ENCODE measurements around the genes CRYGN, RHEB and GALNTL5.

GRCh38 chr7:151251622-151252263, 3.2 kb upstream of the SMARCD3 start:
- PRO-cap, 3 experiments, result peak in 3 of 3 experiments; most common plus-strand start chr7:151252028 (in 2); most common minus-strand start chr7:151251976 (in 3)
- RAMPAGE, long total RNA, 4 experiments, result no peak in any of the 4 experiments
- RRBS, result 2% methylated on average over 16 of the region's 76 CpGs

DNA sequence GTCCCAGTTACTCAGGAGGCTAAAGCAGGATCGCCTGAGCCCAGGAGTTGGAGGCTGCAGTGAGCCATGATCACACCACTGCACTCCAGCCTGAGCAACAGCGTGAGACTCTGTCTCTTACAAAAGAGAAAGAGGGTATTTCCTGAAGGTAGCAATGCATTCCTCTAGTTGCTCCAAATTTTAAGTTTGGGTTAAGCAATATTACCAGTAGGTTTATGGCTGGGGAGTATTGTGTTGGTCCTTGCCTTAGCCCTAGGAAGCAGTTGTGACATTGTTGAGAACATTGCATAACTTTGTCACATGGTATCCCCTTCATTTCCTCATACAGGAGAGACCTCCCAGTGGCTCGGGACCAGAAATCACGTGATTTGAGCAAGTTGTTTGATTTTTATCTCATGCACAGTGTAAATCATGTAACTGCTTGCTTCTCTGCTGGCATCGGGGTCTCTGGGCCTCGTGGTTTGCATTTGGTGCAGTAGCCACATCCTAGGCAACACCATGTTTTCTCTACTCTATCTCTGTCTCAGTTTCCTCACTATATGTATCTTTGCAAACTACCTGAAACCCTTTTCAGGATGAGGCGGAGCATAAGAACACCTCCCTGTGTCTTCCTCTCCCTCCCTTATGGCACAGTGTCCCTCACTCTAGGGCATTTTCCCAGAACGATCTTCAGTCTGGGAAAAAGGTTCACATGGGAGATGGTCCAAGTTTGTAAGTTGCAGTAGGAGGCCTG, 23.5 kb upstream of the SMARCD3 start:
- PRO-cap, 3 experiments, result peak in 1 of 3 experiments; most common plus-strand start position 405 of the sequence (in 1); most common minus-strand start position 267 of the sequence (in 1)
- RAMPAGE, long total RNA, 4 experiments, result no peak in any of the 4 experiments
- RRBS, result no CpG with 5 or more reads among the region's 8 CpGs

- PRO-cap, 3 experiments, result peak in 2 of 3 experiments; most common plus-strand start chr7:151409236 (in 2); most common minus-strand start chr7:151408862 (in 1)
- RAMPAGE, long total RNA, 4 experiments, result start-site peak on the plus strand in 1 of 4 experiments, at chr7:151409253-151409260 at its widest, 5 reads per replicate
- RRBS, result 19% methylated on average over 20 of the region's 56 CpGs
Measured at GRCh38 chr7:151408273-151409515, 1.1 kb downstream of the WDR86 start.

- PRO-cap, 3 experiments, result peak in 3 of 3 experiments; most common minus-strand start chr7:151410689 (in 3)
- RAMPAGE, long total RNA, 4 experiments, result start-site peak on the minus strand in 1 of 4 experiments, at chr7:151410629-151410709 at its widest, 10 reads per replicate
- RRBS, result 5% methylated on average over 1 of the region's 24 CpGs
Measured at GRCh38 chr7:151410633-151411028, 793 bp upstream of the WDR86 start.

DNA sequence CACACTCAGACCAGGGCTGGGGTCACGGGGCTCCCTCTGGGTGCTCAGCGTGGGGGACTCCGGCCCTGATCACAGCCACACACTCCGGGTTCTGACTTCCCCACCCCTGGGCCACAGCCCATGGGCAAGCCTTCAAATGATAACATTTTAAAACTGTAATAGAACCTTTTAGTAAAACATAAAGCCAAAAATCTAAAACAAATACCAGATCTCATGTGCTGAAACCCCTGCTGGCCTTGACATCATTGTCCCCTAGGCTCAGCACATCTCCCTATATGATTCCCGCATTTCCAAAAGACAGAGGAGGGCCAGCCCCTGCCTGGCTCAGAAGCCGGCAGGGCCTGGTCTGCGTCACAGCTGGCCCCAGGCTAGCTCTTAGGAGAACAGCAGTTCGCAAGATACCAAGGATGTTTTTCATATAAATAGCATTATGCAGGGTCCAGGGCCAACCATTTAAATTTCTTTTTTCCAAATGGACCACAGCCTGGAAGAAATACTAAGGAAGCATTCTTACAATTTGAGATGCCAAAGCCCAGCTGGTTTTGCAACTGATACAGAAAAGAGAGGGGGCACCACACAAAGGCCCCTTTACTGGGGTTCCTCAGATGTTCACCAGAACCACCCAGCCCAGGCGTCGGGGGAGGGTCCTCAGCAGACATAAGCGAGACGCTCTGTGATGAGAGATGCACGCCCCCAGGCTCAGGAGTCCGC, 3.2 kb downstream of the CRYGN start:
- PRO-cap, 3 experiments, result no peak in any of the 3 experiments
- RAMPAGE, long total RNA, 4 experiments, result no peak in any of the 4 experiments
- RRBS, result no CpG with 5 or more reads among the region's 14 CpGs

DNA sequence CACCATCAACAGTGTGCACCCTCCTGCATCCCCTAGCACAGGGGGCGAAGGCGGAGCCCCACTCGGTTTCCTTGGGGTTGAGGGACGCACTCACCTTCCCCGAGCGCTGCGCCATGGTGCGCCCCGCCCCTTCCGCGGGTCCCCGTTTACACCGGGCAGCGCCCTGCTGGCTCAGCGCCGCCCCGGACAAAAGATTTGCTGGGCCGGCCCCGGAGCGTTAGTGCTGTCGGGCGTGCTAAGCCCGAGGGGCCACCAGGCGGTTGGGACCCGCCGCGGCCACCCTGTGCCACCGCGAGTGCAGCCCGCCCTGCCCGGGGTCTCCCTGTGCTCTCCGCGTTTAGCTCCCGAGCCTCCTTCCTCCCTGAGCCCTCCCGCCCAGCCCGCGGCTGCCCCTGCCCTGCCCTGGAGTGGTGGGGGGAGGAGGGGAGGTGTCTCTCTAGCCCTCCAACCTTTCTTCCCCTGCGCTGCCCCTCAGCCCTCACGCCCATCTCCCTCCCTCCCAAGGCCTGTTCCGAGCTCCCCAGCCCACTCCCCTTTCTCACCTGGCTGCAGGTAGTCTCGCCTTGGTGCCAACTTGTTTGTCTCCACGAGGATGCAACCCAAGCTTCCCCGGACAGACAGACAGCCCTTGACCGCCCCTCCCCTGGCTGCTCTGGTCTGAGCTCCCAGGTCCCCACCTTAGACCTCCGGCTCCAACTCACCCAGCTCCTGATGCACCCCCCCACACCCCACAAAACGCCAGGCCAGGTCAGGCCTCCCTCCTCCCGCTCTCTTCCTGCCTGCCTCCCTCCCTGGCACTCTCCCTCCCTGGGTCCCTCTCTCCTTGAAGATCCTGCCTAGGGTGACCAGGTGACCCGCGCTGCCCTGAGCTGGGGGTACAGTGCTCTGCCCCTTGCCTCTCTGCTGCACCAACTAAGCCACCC, at the start of gene CRYGN:
Gene CRYGN, minus strand, starts transcription at position 339 of the 923 bp plus-strand sequence.
- PRO-cap, 3 experiments, result no peak in any of the 3 experiments
- RAMPAGE, long total RNA, 4 experiments, result no peak in any of the 4 experiments
- RRBS, result 26% methylated on average over 12 of the region's 49 CpGs

GRCh38 chr7:151509283-151510014, 10.2 kb downstream of the RHEB start:
- PRO-cap, 3 experiments, result no peak in any of the 3 experiments
- RAMPAGE, long total RNA, 4 experiments, result no peak in any of the 4 experiments
- RRBS, result no CpG with 5 or more reads among the region's 7 CpGs

DNA sequence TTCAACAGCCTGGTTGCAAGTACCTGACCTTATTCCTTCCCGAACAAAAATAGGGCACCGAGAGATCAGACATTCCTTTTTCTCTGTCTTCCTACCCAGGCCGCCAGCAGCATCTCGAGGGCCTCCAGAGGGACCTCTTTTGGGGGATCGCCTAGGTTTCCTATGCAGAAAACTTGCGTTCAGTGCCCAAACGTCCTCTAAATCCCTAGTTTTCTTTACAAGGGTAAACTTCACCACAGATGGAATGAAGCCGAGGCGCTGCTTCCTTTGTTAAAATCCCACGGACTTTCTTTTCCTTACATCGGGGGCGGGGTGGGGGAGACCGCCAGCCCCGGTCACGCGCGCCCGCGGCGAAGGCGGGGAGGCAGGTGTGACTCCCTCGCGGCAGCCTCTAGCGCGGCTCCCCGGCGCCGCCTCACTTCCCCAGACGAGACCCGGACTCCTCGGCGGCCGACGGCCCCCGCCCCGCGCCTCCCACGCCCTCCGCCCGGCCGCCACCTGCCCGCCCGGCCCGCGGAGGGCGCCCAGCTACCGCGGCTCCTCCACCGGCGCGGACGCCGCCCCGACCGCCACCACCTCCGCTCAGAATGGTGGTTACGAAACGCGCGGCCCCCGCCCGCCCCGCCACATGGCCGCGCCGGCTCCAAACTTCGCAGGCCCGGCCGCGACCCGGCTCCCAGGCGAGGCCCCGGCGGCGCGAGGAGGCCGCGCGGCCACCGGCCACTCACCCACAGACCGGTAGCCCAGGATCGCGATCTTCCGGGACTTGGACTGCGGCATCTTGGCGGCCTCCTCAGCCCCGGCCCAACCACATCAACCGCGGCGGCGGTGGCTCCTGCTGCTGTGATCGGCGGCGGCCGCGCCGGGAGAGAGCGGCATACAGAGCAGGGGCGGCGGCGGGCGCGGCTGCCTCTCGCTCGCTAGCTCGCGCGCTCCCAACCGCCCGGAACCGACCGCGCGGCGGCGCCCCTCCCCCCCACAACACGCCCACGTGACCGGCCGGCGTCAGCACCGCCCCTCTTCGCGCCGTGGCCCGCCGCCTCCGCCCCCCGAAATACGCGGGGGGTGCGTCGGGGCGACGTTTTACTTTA, 618 bp downstream of the RHEB start:
- PRO-cap, 3 experiments, result peak in 3 of 3 experiments; most common plus-strand start position 418 of the sequence (in 2); most common minus-strand start position 845 of the sequence (in 3)
- RAMPAGE, long total RNA, 4 experiments, result start-site peak on the minus strand in 2 of 4 experiments, centred at positions 913 to 918 of the sequence, 1,636 to 2,940 reads per replicate
- RRBS, result 2% methylated on average over 46 of the region's 135 CpGs

- PRO-cap, 3 experiments, result peak in 3 of 3 experiments; most common plus-strand start chr7:151520373 (in 2); most common minus-strand start chr7:151520096 (in 3)
- RAMPAGE, long total RNA, 4 experiments, result no peak in any of the 4 experiments
- RRBS, result 2% methylated on average over 18 of the region's 90 CpGs
Measured at GRCh38 chr7:151519823-151520730, at the start of gene RHEB. RHEB (minus strand) TSS chr7:151519895.

DNA sequence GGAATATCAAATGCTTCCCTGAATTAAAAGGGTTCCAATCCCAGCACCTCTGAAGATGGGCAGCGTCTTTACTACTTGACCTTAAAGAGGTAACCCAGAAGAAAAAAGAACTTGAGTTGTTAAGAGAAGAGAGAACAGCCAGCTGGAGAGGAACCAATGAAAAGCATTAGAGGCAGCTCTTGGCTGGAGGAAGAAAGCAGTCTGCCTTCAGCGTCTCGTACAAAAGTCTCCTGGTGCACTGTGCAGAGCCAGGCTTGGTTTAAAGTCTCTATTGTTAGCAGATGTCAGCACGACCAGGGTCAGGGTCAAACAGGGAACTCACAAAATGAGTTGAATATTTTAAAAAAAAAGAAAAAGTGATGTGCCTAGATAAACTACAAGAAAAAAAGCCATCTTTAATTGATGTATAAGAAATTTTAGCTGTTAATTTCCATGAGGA, 18.5 kb upstream of the RHEB start:
- PRO-cap, 3 experiments, result peak in 1 of 3 experiments; most common minus-strand start position 232 of the sequence (in 1)
- RAMPAGE, long total RNA, 4 experiments, result no peak in any of the 4 experiments
- RRBS, result no CpG with 5 or more reads among the region's 4 CpGs

GRCh38 chr7:151608049-151608339, 88.3 kb upstream of the RHEB start:
- PRO-cap, 3 experiments, result no peak in any of the 3 experiments
- RAMPAGE, long total RNA, 4 experiments, result no peak in any of the 4 experiments
- RRBS, result no CpG with 5 or more reads among the region's 8 CpGs

DNA sequence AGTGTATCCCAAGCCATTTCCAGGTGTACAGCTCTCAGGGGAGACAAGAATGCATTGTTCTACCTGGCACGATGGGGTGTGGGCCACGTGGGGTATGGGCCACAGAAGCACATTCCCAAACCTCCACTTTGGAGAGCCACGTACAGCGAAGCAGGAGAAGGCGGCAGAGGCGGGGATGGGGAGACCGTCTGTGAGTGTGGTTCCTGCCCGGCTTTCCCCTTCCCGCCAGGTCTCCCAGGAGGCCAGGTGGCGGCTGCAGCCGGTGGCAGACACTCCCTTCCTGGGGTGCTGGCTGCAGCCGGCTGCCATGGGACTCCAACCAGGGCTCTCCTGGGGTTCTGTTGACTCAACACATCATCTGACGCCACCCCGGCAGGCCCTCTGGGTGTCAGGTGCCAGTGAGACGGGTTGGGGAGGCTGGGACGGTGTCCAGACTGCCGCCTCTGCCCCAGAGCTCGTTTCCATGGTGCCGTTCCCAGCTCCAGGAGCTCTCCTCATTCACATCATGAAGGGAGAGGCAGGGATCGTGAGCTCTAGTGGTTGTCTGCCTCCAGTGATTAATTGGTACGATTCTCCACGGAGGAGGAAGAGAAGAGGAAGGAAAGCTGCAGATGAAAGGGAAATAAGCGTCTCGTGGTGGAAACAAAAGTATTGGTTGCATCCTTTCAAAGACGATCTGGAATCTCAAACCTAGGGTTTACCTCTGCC, 169.9 kb upstream of the RHEB start:
- PRO-cap, 3 experiments, result no peak in any of the 3 experiments
- RAMPAGE, long total RNA, 4 experiments, result no peak in any of the 4 experiments
- RRBS, result 45% methylated on average over 7 of the region's 25 CpGs

DNA sequence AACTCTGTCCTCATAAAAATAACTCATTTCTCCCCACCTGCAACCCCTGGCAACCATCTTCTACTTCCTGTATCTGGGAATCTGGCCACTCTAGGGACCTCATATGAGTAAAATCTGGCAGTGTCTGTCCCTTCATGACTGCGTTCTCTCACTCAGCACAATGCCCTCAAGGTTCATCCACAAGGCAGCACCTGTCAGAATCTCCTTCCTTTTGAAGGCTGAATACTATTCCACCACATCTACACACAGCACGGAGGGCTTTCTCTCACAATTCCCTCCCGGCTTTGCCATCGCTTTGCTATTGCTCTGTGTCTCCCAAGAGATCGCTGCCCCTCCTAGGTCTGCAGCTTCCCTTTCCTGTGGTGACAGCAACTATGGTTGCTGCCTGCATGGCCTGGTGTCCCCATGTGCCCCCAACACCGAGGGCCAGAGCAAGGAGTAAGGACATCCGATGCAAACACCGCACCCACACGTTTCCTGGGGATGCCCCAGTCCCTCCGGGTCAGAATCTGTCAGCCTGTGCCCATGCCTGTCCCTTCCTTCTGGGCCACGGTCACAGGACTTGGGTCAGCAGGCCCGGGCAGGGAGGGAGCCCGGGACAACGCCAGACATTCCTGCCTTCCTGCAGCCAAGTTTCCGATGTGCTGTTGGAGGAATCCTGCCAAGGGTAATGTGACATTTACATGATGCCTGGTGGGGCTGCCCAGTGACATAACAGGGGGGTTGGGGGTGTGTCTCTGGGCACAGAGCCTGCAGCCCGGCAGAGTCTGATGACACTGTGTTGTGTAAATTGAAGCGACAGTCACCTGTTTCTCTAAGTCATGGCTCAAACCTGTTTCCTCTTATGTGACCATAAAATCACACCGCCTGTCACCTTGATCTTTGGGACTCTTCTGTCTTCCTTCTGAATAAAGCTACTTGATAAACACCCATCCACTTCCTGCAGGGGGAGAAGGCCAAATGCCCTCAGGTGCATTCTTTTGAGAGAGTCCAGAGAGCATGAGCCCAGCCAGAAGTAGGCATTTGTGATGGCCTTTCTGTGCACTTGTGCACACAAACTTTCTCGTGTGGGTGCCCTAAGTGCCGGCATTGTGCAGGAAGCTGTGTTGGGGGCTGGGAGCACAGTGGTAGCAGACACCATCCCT, 175.1 kb upstream of the RHEB start:
- PRO-cap, 3 experiments, result peak in 1 of 3 experiments; most common minus-strand start position 541 of the sequence (in 1)
- RAMPAGE, long total RNA, 4 experiments, result no peak in any of the 4 experiments
- RRBS, result 30% methylated on average over 3 of the region's 20 CpGs

- PRO-cap, 3 experiments, result no peak in any of the 3 experiments
- RAMPAGE, long total RNA, 4 experiments, result no peak in any of the 4 experiments
- RRBS, result 89% methylated on average over 4 of the region's 25 CpGs
Measured at GRCh38 chr7:151796198-151796917, 80.6 kb downstream of the PRKAG2 start.

GRCh38 chr7:151797412-151798316, 79.3 kb downstream of the PRKAG2 start:
- PRO-cap, 3 experiments, result no peak in any of the 3 experiments
- RAMPAGE, long total RNA, 4 experiments, result no peak in any of the 4 experiments
- RRBS, result no CpG with 5 or more reads among the region's 13 CpGs

DNA sequence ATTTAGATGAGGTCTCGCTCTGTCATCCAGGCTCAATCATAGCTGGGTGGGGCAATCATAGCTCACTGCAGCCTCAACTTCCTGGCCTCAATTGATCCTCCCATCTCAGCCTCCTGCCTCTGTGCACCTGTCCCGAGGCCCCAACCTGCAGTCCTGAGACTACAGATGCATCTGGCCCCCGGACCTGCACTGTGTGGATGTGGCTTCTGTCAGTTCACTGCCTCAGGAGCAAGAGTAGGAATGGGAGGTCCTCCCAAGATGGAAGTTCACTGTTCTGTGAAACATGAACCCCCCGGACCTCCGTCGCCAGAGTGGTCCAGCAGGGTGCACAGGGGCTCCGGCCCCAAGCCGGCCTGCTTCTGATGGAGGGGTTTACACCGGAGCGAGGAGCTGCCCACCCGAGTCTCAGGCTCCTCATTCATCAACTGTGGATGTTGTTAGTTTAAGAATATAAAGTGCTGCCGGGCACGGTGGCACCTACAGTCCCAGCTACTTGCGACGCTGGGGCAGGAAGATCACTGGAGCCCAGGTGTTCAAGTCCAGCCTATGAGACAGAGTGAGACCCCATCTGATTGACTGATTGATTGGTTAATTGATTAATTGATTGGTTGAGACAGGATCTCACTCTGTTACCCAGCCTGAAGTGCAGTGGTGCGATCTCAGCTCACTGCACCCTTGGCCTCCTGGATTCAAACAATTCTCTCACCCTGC, 36.4 kb downstream of the PRKAG2 start:
- PRO-cap, 3 experiments, result no peak in any of the 3 experiments
- RAMPAGE, long total RNA, 4 experiments, result no peak in any of the 4 experiments
- RRBS, result 92% methylated on average over 9 of the region's 16 CpGs

DNA sequence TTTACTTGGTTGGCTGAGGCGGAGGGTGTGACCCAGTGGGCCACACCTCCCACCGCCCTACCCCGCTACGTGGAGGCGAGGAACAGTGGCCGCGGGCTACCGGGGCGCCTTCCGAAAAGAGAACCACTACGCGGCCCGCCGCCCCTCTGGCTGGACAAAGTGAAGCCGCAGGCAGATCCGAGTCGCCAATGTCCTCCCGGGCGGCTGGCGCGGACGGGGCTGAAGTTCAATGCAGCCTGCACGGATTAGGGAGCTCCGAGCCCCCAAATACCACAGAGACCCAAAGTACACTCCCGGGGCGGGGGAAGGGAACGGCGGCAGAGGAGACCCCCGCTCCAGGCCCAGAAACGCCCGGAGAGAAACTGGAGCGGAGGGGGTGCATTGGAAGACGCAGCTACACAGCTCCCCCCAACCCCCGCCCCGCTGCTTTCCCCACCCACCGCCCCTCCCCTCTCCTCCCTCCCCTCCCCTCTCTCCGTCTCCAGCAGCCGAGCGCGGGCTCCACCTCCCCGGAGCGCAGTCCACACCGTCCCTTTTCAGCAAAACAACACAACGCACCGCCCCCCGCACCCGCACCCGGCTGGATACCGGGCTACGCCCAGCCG, 1.2 kb downstream of the PRKAG2 start:
- PRO-cap, 3 experiments, result peak in 3 of 3 experiments; most common plus-strand start position 519 of the sequence (in 3); most common minus-strand start position 425 of the sequence (in 2)
- RAMPAGE, long total RNA, 4 experiments, result no peak in any of the 4 experiments
- RRBS, result 2% methylated on average over 23 of the region's 51 CpGs

- PRO-cap, 3 experiments, result no peak in any of the 3 experiments
- RAMPAGE, long total RNA, 4 experiments, result no peak in any of the 4 experiments
- RRBS, result no CpG with 5 or more reads among the region's 14 CpGs
Measured at GRCh38 chr7:151895061-151895515, 18.2 kb upstream of the PRKAG2 start.

DNA sequence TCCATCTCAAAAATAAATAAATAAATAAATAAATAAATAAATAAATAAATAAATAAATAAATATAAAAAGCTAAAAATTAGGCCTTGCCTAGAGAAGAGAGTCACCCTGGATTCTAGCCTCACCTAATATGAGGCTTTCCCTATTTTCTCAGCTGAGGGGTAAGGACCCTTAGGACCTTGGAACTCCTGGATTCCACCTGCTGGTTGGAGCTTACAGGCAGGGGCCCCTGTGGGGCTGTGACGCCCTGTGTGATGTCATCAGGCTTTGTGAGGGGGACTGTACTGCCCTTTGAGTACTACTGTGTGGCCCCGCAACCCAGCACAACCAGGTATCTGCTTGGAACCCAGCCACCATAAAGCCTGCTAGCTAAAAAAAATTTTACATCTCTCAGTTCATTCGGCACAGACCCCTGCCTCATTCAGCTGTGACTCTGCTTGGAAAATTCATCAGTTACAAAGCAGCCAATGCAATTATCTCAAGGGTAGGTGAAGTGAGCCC, at the start of gene GALNTL5:
Gene GALNTL5, plus strand, starts transcription at position 319 of the 499 bp plus-strand sequence.
- PRO-cap, 3 experiments, result no peak in any of the 3 experiments
- RAMPAGE, long total RNA, 4 experiments, result no peak in any of the 4 experiments
- RRBS, result no CpG with 5 or more reads among the region's 3 CpGs

DNA sequence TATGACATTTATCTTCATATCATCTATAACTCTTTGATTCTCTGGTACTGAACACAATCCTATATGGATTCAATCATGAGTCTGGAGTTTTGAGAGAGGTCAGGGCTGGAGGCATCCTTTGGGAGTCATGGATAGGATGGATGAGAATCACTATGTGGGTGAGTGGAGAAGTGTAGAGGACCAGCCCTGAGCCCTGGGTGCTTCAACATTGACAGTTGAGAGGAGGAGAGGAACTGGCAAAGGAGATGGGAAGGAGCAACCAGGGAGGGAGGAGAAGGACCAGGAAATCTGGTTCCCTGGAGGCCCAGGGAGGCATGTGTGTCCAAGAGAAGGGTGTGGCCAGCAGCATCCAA, 19.7 kb upstream of the GALNT11 start:
- PRO-cap, 3 experiments, result no peak in any of the 3 experiments
- RAMPAGE, long total RNA, 4 experiments, result no peak in any of the 4 experiments

Data from adrenal gland (tissue), 7 donors.